Right common carotid artery plus branches (tissue), 1 donor: ENCODE measurements around a stretch of chr14.

DNA sequence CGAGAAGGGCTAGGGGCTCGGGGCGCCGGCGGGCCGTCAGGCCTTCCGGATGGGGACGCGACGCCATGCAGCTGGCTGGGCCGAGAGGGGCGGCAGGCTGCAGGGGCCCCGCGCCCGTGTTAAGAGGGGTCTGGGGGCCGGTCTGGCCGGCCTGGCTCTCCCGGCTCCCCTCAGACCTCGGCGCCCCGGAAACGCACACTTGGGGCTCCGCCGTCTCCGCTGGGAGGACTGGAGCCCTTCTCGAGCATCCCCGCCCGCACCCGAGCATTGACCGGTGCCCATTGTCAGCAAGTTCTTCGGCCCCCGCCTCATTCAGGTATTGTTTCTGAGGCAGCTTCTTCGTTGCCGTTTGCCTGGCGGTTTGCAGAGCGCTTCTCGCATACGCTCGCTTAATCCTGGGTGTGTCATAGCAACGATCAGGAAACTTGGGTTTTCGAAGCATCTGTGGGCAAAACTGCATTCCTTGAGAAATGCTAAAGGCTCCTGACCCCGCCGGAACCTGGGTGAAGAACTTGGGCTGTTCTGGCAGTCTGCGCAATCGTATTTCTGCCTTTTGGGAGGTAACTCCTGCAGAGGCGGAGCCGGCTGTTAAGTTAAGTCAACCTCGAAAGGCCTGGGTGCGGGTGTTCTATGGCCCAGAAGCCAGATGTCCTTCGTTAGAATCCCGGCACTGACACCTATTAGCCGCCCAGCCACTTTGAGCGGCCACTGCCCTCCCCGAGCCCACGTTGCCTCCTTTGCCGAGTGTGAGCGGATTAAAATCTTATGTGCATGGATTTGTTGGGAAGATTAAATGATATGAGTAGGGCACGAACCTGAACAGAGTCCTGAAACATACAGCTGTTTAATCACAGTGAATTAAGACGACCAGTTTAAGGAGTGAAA, 526 bp downstream of the GSKIP start:
- PRO-cap = no peak

DNA sequence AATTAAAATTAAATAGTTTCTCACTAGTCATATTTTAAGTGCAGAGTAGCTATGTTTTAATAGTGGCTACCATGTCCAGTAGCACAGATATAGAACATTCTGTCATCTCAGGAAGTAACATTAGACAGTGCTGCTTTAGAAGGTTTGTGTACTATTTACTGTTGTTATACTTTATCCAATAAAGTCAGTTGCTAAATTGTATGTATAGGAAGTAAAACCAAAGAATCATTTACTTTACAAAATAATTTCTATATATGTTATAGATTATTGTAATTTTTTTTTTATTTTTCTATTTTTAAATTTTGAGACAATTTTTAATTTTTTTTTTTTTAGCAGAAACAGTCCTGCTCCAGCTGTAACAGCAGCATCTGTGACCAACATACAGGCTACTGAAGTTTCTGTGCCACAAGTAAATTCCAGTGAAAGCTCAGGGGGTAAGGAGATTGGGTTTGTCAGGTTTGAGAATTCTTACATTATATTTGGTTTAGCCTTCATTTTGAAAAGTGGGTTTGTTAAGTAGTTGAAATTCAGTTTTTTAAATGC, 53.4 kb downstream of the PAPOLA start:
- PRO-cap = no peak

- PRO-cap = no peak
Observed at GRCh38 chr14:96852755-96853178, 55.6 kb downstream of the VRK1 start.

DNA sequence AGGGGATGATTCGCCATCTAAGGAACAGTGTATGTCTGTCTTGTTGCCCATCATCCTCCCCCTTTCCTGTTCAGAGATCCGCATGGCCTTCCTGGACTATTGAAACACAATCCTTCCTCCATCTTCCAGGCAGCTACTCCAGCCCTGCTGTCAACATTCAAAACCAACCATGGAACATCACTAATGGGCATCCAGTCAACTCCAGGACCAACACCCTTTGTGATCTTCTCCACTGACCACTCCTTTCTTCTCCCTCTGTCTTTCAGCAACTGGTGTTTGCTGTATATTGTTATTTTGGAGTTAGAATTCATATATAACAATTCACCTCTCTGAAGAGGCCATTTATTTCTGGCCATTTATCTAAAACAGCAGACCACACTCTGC, 1188.2 kb downstream of the VRK1 start:
- PRO-cap = no peak

DNA sequence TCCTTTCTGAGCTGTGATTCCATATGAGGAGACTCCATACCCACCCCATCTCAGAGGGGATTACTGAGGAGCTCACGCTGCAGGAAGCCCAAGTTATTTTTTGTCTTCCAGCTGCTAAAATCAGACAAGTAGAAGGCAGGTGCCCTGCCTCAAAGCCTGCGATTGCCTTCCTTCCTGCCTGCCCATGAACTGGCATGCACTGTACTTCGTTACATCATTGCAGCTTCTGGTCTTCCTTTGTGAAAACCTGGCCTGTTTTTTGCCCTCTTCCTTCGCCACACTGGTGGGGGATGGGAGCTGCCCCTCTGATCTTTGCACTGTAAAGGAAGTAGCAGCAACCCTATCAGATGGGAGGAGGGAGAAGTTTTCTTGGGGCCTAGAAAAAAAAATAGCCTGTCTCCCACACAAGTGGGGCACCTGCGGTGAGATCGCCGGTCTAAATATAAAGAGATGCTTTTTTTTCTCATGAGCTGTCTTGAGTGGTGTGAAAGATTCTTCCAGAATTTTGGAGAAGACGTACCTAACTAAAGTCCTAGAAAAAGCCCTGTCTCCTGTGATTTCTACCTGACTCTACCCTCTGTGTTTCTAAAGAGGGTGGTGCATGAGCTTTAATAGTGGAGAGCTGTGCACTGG, 1098.6 kb downstream of the BCL11B start:
- PRO-cap = no peak

- PRO-cap = no peak
Observed at GRCh38 chr14:98351637-98351916, 920.4 kb downstream of the BCL11B start.

GRCh38 chr14:98926130-98926604, 345.8 kb downstream of the BCL11B start:
- PRO-cap = no peak

GRCh38 chr14:99013864-99014162, 258.2 kb downstream of the BCL11B start:
- PRO-cap = no peak

DNA sequence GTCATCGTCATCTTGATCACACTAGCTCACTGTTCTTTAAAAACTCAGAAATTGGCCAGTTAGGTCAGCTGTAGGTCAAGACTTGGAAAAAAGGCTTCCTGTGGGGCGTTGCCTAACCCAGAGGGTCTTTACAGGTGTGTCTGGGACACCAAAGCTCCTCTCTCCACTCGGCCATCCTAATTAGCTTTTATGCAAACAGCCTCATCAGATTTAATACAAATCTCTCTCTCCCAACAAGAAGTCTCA, 239.4 kb downstream of the BCL11B start:
- PRO-cap = unidirectional peak, minus-strand start at position 171 of the sequence

- PRO-cap = no peak
Observed at GRCh38 chr14:99038273-99038807, 233.7 kb downstream of the BCL11B start.

- PRO-cap = no peak
Observed at GRCh38 chr14:99075961-99076394, 196.0 kb downstream of the BCL11B start.

DNA sequence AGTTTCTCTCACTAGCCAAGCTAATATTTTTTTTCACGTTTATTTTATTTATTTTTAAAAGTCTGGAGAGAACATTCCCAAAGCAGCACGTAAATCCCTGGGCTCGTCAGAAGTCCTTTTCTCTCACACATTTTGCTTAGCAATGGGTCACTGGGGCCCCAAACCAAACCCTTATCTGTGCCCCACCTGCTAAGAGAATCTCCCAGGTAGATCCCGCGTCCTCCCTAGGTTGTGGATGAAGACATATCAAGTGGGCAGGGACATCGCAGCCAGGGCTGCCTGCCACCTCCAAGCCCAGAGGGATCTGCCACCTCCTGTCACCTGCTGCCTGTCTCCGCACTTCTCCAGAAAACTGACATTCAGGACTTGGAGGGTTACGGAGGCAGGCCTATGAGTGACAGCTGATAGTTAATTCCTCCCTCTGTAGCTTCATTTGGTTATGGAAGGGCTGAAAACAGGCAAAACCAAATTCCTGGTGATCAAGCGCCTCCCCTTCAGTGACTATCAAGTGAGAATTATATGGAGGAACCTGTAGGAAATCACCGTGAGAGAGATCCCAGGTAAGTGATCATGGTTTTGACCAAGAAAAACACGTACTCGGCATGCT, 19.5 kb downstream of the BCL11B start:
- PRO-cap = no peak

DNA sequence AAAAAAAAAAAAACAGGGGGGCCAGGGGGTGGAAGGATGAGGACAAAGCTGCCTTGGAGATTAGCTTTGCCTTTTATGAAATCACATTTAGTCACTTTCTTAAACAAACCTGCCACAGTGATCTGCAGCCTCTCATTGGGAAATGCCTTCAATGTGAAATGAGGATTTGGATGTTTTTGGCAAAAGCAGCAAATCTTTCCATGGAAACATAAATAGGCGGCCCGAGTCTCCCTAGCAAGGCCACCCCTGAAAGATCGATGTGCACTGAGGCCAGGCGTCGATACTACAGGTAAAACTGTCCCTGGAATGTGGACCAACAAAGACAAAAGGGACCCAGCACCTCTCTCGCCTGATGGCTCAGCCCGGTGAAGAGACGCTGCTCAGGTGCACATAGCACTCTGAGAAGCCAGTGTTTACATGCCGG, 16.6 kb downstream of the BCL11B start:
- PRO-cap = no peak

DNA sequence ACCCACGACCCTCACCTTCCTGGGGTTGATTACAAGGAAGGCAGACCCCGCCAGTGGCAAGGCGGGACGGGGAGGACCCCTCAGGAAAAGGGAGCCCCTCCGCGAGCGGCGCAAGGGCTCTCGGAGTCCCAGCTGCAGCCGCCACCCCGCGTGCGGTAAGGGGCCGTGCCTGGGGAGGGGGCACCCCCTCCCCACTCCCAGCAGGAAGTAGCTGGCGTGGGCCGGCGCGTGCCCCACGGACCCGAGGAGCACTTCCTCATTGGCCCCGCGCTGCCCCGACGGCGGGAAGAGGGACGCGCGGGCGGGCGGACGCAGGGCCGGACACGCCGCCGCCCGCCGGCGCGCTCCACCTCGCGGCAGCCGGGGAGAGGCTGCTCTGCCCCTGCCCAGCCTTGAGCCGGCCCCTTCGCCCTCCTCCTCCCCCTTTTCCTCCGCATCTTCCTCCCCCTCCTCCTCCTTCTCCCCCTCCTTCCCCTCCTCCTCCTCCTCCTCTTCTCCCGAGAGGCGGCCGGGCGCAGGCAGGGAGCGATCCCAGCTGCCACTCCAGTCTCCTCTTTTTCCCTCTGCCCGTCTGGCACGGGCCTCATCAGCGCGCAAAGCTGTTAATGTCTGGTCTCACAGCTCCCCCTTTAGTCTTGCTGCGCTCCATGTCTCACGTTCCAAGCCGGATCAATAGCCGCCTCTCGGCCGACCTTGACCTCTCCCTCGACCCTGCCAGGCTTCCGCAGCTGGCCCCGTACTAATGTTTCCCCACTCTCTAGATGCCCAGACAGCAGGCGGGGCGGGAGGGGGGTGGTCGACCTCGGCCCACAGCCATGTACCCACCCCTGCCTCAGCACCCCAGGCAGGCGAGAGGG, 2.5 kb upstream of the BCL11B start:
- PRO-cap = no peak

DNA sequence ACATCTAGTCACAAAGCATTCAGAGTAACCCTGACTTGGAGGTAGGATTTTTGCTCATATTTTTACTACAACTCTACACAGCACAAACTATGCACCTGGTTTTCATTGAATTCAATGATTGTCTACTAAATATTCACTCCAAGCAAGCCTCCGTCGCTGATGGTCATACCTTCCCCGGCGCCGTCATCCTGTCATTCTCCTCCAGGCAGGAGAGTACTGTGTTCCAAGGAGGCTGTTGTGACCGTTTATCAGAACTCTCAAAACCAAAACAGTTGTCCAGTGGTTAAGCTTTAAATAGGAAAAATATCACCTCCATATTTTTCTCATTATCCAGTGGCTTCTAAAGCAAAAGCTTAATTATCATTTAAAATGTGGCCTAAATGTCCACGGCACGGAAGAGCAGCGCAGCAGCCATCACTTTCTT, 2.1 kb downstream of the SETD3 start:
- PRO-cap = no peak

DNA sequence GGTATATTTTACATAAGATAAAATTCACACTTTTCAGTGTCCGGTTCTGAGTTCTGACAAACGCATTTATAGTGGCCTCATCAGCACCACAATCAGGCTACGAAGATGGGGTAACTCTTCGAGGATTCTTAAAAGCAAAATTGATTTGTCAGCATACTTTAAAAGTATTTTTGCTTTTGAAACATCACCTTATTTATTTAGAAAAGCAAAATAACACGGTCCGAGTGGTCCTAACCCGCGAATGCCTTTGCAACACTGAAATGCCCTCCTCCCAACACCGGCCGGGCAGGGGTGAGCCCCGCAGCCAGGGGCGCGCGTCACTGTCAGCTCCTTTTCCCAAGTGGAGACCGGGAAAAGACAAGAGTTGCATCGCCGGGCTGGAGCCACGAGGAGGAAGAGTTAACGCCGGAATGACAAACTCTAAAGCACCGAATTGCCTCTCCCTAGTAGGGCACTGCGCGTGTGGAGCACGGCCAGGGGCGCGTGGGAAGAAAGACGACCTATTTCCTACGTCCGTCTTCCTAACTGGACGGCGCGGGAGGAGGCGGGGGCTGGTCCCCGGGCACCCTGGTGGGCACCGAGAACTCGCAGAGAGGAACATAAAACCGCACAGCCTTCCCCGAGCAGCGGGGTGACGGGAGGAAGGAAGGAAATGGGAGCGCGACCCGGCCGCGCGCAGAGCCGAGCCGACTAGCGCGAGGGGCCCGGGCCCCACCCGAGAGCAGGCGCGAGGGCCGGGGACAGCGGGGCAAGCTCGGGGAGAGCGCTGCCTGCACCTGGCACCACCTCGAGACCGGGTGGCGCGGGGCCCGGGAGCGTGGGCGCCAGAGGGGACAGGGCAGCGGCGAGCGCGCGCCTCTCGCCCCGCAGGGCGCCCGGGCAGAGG, 807 bp downstream of the SETD3 start:
- PRO-cap = bidirectional peak, plus-strand start at position 540 of the sequence, minus-strand start at position 435 of the sequence; unidirectional peak, plus-strand start at position 827 of the sequence

DNA sequence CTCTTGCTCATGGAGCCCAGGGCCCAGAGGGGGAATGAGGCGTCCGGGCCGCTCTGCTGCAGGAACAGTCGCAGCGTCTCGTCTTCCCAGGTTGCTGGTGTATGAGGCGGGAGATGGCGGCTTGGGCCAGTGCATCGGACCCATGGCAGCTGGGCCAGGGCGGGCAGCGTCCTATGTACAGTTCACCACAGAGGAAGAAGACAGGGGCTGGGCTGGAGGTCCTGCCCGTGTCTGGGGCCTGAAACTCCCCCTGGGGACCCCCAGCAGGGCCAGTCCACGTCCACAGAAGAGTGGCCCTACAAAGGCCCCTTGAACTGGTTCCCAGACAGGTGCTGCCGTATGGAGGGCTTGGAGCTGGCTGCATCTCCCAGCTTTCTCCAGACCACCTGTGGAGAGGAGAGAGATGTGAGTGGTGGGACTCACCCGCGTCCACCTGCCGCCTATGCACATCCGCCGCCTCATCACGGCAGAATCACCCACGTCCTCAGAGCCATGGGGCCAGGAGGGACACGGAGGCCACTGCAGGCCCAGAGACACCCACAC, 33.8 kb downstream of the CCNK start:
- PRO-cap = no peak

- PRO-cap = no peak
Observed at GRCh38 chr14:99523082-99523767, 42.0 kb downstream of the CCNK start.

GRCh38 chr14:99525433-99525693, 44.2 kb downstream of the CCNK start:
- PRO-cap = no peak

DNA sequence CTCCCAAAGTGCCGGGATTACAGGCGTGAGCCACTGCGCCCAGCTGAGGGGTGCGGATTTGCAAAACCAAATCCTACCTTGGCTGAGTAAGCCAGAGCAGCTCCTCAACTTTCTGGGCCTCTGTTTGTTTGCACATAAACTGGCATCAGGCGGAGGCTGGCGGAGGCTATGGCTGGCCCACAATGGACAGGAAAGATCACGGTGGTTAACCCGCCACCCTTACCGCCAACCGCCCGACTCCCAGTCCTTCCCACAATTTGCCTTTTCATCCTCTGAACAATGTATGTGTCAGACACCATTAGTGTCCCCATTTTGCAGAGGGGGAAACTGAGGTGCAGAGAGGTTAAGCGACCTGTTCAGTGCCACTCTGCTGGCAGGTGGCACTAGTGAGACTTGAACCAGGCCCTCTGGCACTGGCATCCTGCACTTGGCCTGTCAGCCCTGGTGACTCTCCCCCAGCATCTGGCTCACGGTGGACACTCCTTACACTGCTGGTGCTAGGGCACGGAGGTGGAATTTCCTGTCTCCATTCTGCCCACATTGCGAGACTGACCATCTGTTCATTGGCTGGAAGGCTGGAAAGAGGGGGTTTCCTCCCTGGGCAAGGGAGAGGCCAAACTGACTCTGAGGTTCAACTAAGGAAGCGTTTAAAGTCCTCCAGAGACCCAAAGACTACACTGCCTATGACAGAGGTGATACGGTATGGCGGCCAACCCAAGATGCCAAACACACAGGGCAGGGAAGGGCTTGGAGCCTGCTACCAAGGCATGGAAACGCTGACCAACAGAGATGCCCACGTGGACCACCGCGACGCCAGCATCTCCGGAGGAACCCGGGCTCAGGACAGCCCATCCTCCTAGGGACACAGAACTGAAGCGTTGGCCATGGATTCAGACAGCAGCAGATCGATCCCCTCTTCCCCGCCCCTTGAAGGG, 48.7 kb downstream of the CCNK start:
- PRO-cap = no peak